Sternocleidomastoid (tissue), 1 donor: ENCODE measurements around a stretch of chr7.

GRCh38 chr7:86947733-86948488, 111.5 kb downstream of the ELAPOR2 start:
- PRO-cap = no peak

DNA sequence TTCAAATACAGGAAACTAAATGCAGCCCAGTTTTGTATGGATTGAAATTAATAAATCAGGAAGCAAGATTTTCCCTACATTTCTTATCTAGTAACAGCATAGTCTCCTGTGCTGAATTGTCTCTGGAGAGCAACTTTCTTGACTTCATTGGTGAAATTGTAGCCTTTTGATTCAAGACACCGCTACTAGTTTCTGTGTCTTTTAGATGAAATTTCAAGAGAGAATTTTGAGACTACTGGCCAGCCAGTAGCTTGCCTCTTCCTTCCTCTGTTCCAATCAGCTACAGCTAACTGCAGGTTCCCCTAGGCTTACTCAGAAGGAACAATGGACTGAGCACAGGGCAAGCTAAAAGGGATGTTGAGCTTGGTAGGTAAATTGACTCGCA, 80.9 kb downstream of the RUNDC3B start:
- PRO-cap = no peak

- PRO-cap = no peak
Measured at GRCh38 chr7:87910749-87911047, 23.4 kb upstream of the ADAM22 start.

DNA sequence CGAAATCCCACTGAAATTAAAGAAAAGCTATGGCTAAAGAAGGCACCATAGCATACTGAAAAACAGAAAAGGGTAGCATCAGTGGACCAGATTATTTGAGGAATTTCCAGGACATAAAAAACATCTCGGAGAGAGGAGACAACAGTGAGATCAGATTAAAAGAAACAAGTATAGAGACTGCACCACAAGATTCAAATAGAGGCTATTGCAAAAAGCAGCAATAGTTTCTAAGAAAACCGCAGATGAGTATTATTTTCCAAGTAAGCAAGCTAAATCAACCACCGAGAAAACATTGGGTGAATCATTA, 18.7 kb downstream of the STEAP1 start:
- PRO-cap = no peak

DNA sequence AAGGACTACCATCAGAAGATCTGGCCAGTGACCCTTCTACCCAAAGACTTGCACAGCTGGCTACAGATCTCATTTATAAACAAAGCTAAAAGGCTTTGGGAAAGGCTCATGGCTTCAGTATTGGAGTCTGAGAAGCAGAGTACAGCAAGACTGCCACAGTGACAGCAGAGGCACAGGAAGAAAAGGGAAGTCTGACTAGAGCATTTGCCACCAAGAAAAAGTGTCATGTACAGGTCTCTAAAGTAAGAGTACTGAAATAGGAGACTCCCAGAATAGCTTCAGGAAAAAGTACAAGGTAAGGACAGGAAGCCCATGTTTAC, 19.0 kb downstream of the STEAP1 start:
- PRO-cap = no peak

DNA sequence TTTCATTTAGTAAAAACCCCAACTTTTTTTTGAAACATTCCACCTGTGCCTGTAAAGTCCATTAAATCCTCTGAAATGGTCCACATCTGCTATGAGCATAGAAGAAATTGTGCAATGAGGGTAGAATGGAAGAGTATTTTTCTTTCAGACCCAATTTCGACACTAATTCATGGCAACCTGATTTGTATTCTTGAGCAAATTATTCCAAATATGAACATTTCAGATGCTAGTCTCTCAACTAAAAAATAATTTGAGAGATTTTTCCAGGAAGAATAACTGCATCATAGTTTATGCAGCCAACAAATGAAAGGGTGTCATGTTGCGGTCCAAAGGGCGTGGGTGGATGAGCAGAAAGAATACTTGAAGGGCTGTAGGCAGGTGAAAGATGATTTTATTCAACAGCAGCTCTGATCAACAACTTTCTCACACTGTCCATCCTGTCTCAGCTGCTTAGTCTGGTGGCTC, 11.3 kb downstream of the STEAP2 start:
- PRO-cap = no peak

DNA sequence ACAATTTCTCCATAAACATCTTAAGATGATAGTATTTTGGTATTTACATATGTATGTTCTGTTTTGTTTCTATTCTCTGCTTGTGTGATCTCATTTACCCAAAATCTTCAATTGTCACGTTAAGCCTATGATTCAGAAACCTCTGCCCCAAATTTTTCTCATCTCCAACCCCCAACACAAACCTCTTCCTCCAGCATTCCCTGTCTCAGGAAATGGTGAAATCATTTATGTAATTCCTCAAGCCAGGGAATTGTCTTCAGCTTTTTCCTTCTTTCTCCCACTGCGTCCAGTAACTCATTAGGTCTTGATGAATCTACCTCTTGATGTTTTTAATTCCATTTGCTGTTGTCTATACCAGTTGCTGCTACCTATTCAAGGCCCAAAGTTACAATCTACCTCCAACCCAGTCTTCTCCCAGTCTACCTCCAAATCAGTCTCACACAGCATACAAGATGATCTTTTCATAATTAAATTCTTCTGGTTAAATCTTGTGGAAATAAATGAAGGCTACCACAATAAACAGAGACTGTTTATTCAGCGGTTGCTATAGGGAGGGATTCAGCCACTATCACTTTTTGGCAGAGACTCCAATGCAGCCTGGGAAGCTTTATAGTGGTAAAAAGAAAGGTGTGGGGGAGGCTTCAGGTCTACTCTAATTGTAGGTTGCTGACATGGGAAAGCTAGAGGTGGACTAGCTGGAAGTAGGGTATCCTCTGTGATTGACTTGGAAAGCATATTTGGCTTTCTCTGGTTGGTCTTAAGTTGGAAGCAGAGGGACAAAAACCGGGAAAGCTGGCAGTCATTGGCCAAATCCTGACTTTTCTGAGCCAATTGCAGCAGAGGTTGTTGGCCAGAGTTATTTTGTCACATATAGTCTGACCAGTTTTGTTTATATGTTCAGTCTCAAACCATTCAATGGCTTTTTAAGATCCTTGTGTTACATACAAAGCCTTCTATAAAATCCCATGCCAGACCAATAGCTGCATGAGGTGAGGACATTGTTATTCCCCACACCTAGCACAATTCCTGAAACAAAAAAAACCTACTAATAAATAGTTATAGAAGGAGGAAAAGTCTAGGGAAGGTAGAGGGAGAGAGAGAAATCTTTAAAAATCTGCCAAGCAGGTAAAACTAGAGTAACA, 6.0 kb downstream of the CFAP69 start:
- PRO-cap = no peak

GRCh38 chr7:90528528-90528941, 59.1 kb downstream of the PTTG1IP2 start:
- PRO-cap = no peak

DNA sequence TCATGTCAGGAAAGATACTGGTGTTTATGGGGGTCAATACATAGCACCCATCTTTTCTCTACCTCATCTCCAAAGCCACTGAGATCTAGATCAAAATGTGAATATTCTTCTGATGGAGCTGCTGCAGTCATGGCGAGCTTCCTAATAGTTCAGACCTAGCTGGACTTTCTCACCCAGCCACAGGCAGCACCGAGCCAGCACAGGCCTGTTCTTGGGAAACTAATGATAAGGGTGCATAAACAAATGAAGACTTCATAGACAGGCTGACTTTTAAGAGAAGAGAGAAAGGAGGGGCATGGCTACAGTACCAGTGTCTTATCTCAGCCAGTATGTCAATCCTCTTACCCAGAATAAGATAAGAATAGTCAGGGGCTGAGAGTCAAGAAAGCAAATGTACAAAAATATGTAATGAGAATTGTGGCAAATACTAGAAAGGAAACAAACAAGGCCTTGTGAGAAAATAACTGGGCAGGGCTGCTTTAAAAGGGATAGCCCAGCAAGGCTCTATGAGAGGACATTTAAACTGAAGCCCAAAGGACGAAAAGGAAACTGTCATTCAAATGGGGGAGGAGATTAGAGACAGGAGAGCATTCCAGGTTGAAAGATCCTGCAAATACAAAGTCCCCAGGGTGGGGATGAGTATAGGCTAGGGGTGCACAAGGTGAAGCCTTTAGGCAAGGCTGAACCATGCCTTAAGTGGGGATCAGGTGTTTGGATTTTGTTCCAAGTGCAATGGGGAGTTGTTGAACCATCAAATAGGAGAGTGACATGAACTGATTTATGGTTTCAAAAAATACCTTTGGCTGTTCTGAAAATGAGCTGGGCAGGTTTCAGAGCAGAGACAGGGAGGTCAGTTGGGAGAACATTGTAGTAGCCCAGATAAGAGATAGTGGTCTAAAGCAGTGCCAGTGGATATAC, 21.7 kb upstream of the CDK14 start:
- PRO-cap = no peak

DNA sequence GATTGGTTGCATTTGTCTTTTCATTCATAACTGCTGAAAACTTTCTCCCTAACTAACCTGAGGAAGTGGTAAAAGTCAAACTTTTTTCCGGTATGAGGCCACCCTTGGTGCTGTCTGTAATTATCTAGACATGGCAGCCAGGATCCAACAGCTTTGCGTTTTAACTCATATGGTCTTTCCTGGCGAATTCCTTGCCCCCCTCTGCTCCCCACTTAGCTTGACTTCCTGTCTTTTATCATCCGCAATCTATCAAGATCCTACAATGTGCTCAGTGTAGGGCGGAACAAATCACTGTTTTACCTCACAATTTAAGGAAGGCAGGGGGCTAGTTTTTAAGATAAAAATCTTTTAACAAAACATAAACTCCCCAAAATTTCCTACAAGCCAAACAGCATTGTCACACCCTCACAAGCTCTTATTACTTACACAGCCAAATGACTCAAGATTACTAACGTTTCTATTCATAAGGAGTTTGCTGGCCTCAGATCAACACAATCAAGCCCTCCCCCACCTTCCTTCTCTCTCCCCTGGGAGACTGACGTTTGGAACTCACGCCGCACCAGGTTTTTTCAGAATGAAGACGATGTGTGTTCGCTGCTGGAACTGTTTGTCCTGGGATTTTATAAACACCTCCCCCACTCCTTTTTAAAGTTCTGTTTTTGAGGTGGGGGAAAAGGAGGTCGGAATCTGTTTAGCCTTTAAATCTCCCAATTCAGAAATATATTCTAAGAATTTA, 1.3 kb upstream of the CDK14 start:
- PRO-cap = unidirectional peak, plus-strand start at position 532 of the sequence; unidirectional peak, plus-strand start at position 572 of the sequence

DNA sequence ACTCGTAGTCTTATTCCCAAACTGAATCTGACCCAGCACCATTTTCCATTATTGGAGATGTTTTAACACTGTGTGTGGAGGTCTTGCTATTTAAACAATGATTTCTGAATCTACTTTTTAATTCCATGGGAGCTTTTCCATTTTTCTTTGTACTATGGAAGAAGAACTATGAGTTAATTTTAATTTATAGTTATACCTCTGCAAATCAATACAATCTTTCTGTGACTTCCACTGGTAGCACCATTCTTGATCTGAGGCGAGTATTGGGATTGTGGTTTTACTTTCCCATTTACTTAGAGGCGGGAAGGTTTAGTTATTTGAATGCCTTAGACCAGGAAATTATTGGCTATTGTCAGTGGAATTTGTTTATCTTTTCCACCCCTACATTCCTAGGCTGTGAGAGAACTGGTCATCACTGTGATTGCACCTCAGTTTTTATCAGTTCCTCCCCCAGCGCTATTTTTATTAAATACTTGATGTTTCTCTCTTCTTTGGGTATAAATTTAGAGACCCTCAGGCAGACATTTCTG, 29.8 kb downstream of the CDK14 start:
- PRO-cap = no peak

GRCh38 chr7:90763087-90763553, 167.0 kb downstream of the CDK14 start:
- PRO-cap = no peak

- PRO-cap = no peak
Measured at GRCh38 chr7:91181084-91181496, 83.1 kb upstream of the FZD1 start.

DNA sequence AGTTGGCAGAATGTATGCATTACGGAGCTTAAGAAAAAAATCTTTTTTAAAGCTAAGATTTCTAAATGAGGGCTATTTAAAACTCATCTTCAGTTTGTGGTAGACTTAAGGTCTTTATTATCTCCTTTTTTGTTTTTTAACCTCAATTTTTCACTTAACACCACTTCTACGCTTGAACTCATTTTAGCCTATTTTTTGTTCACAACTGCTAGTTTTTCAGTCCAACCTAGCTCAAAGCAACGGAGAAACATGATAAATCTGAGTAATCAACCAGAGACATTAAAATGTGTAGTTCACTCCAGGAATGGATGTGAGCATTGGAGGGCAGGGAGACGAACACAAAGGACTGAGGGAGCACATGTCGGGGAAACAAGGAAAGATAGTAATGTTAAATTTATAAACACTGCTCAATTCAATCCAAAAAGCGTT, 1.2 kb upstream of the AKAP9 start:
- PRO-cap = no peak

GRCh38 chr7:92234217-92235037, 11.3 kb downstream of the KRIT1 start:
- PRO-cap = no peak

- PRO-cap = no peak
Measured at GRCh38 chr7:92263788-92264282, 18.1 kb downstream of the ANKIB1 start.

GRCh38 chr7:92633317-92633969, 43.3 kb upstream of the FAM133B start:
- PRO-cap = no peak

GRCh38 chr7:92645341-92646102, 55.3 kb upstream of the FAM133B start:
- PRO-cap = no peak

- PRO-cap = no peak
Measured at GRCh38 chr7:92765642-92766040, 70.7 kb downstream of the CDK6 start.

- PRO-cap = no peak
Measured at GRCh38 chr7:92766401-92766976, 69.9 kb downstream of the CDK6 start.